SJSA1 (cell line): ENCODE data around the genes GOLGA7B and R3HCC1L.

DNA sequence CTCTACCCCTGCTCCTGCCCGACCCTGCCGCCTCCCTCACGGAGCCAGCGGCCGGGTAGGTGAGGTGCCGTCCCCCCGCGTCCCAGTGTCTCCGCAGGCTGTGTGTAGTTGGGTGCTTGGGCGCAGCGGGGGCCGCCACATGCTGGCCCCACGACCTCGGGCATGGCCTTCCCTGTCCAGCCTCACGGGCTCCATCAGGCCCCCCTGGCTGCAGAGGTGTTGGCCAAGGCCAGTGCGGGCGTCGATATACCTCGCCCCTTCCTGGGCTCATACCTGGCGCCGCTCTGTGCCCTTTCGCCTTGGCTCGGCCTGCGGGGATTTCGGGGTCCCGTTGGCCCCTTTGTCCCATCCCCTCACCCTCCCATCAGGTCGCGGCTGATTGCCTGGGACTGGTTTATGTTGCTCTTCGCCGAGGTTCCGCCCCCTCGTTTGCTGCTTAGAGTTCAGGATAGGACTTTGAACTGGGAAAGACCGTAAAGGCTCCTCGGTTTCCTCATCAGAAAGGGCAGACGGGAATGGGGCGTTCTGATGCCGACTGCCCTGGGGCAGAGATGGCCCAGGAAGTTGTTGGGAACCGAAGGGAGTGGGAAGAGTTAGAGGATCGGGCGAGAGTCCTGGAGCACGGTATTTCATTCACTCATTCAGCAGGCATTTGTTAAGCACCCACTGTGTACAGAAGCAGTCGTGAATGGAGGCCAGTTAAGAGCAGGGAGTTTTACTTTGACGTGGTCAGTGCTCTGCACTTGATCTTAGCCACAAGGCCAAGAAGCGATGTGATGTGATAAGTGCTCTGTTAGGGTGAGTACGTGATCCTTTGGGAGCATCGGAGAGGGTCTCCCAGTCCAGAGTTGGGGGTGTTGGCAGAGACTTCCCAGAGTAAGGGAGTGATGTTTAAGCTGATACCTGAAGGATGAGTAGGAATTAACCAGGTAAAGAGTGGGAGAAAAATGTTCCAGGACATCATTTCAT, 623 bp downstream of the ZFYVE27 start:
- RAMPAGE, long total RNA: no peak

- RAMPAGE, long total RNA: no peak
Measured at GRCh38 chr10:97761448-97761927, 10.3 kb downstream of the SFRP5 start.

GRCh38 chr10:97849431-97850498, at the start of gene GOLGA7B:
Gene GOLGA7B, plus strand, starts transcription at chr10:97849843.
- RAMPAGE, long total RNA: no peak

DNA sequence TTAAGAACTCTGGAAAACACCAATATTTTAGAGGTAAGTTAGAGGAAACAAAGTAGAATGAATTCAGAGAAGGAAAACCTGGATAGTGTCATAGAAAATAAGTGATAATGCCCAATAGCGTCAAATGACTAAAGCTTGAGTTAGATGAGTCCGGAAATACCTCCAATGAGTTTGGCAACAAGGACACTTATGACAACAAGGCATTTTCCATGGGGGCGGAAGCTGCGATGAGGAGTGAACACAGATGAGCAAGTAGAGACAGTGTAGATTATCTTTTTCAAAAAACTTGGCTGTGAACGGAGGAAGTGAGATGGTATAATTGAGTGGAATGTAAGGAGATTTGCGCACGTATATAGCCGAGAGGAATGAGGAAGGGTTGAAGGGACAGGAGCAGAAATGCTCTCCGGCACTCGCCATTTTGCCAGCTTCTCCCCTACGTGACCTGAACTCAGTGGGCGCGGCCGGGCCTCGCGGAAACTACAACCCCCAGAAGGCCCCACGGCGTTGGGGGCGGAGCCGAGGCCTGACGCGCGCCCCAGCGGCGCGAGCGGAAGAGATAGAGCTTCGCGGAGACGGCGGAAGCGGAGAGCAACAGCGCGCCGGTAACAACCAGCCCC, at the start of gene R3HCC1L:
TSS of gene R3HCC1L (plus strand) at position 553 of the 617 bp plus-strand sequence.
- RAMPAGE, long total RNA: no peak

- RAMPAGE, long total RNA: no peak
Measured at GRCh38 chr10:98420652-98421374, 5.8 kb upstream of the PYROXD2 start.

DNA sequence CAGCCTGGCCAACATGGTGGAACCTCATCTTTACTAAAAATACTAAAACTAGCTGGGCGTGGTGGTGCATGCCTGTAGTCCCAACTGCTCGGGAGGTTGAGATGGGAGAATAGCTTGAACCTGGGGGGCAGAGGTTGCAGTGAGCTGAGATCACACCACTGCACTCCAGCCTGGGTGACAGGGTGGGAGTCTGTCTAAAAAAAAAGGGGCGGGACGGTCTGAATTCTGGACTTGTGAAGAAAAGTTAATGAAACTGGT, 29.8 kb upstream of the HPS1 start:
- RAMPAGE, long total RNA: no peak

DNA sequence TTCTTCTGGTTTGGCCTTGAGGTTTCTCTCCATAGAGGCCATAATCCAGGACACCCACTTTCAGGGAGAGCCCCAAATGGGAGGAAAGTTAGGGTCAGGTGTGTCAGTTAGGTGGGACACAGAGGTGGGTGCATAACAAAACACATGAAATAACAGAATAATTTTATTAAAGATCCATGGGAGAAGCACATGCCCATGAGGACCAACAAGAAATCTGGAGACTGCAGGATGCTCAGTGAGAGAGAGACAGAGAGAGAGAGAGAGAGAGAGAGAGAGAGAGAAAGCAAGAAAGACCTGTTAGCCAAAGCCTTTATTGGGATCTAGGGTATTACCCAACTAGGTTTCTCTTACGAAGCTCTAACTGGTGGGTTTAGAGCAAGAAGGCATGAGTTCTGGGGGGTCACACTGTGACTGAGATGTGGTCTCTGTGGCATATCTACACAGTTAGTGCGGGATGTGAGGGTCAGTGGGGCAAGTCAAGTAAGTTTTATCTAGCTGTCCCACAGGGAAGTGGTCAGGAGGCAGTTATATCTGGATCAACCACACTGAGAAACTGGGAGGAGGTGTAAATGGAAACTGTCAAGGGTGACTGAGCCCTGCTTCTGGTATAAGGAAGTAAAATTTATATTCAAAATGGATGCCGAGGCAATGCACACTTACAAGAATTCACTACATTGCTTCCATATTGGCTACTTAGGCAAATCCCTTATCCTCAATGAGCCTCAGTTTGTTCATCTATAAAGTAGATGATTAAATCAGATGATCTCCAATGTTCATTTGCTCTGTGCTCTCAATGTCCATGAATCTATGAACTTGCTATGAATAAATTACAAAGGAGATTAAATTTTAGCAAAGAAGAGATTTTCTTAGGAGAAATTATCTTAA, 331.5 kb upstream of the HPS1 start:
- RAMPAGE, long total RNA: no peak

DNA sequence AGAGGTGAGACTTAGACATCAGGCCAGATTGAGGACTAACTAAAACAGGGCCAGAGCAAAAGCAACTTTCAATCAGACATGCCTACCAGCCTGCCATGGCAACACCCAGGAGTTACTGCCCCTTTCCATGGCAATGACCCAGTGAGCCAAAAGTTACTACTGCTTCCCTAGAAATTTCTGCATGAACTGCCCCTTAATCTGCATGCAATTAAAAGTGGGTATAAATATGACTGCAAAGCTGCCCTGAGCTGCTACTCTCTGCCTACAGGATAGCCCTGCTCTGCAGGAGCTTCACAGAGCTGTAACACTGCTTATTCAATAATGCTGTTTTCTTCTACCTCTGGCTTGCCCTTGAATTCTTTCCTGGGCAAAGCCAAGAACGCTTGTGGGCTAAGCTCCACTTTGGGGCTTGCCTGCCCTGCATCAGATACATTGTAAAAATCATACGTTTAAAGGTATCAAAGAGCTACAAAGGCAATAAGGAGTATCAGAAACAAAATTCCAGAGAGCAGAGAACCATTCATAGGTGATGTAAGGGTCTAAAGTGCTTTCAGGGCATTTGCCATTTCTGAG, 24.9 kb upstream of the CNNM1 start:
- RAMPAGE, long total RNA: no peak

DNA sequence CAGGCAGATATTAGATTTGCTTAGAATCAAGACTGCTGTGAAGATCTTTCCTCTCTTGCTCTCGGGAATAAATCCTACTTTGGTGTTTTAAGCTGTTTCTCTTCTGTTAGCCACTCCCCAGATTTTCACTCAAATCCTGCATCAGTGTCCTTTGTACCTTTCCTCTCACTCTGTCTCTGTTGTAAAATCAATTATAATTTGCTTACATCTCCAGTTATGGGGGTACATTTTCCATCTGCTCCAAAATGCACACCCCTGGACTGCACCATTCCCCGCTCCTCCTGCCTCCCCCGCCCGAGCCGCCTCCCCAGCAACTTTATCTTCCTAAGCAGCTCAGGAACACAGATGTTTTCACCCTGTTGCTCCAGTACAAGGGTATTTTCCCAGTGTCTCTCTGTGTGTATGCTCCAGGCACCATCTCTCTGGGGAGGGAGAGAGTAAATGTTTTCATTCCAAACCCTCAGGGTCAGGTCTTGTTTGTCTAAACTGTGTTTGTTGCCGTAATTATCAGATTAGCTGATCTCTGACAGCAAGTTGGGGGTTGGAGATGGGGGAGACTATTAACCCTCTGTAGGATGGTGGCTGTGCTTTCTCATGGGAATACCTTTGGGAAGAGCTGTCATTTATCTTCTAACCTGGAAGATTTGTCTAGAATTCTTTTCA, 20.4 kb upstream of the GOT1 start:
- RAMPAGE, long total RNA: no peak

GRCh38 chr10:99521844-99522543, 10.7 kb upstream of the NKX2-3 start:
- RAMPAGE, long total RNA: no peak

GRCh38 chr10:99531434-99532218, 1.1 kb upstream of the NKX2-3 start:
- RAMPAGE, long total RNA: no peak

DNA sequence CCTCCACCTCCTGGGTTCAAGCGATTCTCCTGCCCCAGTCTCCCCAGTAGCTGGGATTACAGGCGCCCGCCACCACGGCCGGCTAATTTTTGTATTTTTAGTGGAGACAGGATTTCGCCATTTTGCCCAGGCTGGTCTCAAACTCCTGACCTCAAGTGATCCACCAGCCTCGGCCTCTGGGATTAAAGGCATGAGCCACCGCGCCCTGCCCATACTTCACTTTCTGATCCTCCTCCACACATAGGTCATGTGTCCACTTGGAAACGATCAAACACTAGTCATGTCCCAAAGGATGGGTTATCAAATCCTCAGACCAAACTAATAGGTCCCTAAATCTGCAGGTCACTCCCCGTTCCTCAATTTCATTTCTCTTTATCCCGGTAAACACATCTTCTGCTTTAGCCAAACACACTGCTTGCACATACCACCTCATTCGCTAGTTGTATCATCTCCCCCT, 1.1 kb downstream of the BLOC1S2 start:
- RAMPAGE, long total RNA: no peak

- RAMPAGE, long total RNA: start-site peak on the minus strand at chr10:100286345-100286381, 21 and 11 reads in 2 replicates
Measured at GRCh38 chr10:100285800-100286538, 511 bp downstream of the BLOC1S2 start.

DNA sequence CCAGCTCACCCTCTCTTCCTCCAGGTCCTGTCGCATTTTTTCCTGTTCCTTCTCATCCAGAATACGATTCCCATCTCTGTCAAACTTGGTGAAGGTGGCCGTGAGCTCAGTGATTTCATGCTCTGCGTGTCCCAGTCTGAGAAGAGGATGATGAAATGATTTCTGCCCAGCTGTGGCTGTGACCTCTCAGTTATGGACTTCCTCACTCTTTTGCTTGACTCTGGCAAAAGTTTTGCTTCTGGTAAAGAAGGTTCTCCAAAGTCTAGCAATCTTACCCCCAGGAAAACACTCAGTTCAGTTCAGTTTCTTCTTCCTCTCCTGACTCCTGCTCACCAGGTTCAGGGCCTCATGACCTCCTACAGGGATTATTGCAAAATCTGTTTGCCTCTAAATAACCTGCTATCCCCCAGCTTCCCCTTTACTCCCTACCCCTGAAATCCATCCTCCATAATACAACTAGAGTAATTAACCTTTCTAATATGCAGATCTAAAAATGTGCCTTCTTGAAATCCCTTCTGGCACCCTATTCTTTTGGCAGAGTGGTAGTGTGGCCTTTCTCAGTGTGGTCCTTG, 4.9 kb upstream of the BLOC1S2 start:
- RAMPAGE, long total RNA: no peak

- RAMPAGE, long total RNA: no peak
Measured at GRCh38 chr10:100292183-100292659, 5.7 kb upstream of the BLOC1S2 start.

DNA sequence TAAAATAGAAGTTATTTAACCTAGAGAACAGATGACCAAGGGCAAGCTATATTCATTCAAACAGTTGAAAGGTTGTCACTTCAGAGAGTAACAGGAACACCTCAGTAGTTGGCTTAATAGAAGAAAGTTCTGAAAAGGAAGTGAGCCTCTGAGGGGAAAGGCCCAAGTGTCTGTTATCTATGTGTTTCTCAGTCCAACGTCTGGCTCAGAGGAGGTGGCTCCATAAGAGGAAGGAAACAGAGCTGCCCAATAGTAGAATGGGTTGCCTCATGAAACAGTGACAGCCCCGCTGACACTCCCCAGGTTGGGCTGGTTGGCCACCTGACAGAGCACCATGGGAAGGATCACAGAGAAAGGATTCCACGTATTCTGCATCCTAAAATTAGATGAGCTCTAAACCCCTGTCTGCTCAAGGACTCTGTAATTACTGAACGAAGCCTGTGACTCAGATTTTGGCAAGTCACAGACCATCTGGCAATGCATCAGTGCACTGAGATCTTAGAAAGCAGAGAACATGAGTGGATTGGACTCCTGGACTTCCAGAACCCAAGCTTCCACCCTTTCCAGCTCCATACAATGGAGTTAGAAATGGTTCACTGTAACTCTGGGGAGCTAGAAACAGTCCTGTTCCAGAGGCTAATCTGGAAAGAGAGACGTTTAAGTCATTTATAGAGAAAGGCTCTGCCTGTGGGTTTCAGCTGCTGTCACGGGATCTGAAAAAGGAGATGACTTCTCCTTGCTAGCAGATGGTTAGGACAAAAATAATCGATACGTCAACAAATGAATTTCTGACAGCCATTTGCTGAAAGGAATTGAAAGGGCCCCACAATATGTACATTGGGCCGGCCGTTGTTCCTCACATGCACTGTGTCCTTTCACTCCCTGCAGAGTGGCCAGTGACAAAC, 2.9 kb downstream of the PKD2L1 start:
- RAMPAGE, long total RNA: no peak

GRCh38 chr10:100348969-100349958, 2.2 kb downstream of the SCD start:
- RAMPAGE, long total RNA: no peak

DNA sequence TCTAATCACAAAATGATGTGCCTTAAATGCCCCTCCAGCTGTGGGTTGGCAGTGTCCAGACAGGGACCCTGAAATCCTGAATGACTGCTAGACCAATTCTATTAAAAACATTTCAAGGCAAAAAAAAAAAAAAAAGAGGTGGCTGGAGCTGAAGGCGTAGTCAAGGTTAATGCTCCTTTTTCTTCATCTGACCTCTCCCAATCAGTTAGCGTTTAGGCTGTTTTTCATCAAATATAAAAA, 36.3 kb downstream of the SCD start:
- RAMPAGE, long total RNA: no peak

- RAMPAGE, long total RNA: no peak
Measured at GRCh38 chr10:100735124-100736069, 10.0 kb upstream of the PAX2 start.

DNA sequence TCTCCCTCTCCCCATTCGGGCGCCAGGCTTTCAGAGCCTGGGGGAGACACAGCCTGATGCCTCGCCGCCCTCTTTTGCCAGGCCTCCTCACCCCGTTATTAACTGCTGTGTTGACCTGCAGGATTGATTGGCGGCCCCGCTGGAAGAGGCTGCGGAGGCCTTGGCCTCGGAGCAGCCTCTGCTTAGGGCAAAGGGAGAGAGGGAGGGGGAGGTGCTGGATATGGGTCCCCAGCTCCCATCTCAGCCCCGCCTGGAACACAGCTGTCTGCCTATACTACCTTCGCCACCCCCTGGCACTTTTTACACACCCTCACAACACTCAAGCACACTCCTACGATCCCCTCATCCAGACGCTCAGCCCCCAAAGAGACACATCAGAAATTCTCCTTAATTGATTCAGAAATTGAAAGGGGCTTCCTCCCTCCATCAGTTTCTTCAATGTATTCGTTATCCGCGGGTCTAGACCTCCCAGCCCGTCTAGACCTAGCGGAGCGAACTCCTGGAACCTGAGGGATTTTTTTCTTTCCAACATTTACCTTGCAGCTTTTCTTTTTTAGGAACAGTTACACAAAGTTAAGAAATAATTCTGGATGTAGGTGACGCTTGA, 7.1 kb upstream of the PAX2 start:
- RAMPAGE, long total RNA: no peak